Camera-type eye (tissue), 1 donor: ENCODE measurements around the genes RAB37 and GRIN2C.

- RAMPAGE, long total RNA = no peak
Measured at GRCh38 chr17:74213844-74214445, 574 bp downstream of the TTYH2 start.

DNA sequence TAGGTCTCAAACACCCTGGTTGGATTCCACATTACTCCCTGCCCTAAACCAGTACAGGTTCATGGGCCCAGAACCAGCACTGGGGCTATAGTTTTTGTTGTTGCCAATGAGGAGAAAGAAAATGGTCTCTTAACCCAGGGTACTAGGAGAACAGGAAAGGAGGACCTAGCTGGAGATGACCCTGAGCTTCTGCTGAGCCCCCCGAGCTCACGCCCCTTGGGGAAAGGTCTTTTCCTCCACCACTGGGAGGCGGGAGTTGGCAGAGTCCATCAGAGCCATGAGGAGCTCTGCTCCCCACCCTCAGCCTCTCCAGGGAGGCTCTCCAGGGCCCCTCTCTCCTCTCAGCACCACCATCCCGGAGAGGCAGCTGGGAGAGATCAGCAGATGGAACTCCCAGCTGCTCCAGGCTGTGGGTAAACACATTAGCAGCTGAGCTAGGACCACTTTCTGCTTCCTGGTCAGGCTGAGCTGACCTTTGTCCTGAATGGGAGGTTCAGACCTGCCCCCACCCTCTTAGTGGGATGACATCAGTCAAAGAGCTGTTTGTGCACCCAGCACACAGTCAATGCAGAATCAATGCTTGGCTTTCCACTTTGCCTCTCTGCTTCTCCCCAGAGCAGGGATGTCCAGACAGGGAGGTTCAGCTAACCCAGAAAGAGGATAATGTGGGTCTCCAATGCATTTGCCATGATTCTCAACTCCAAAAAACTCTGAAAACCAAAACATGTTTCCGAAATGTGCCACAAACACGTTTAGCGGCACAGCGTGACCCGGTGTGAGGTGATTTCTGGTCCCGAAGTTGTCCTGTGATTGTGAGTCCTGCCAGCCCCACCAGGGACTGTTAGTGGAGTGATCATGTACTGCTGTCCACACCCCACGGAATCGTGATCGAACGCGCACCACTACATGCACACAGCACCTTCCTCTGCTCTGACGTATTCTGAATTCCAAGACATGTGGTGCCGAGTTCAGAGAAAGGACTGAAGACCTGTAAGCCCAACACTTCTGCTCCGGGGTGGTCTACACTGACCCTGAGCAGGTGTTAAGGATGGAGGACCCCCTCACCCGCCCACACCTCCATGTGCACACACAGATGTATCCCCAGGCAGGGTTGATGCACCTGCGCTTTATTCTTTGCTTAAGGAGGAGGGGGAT, 6.7 kb downstream of the GPR142 start:
- RAMPAGE, long total RNA = no peak

DNA sequence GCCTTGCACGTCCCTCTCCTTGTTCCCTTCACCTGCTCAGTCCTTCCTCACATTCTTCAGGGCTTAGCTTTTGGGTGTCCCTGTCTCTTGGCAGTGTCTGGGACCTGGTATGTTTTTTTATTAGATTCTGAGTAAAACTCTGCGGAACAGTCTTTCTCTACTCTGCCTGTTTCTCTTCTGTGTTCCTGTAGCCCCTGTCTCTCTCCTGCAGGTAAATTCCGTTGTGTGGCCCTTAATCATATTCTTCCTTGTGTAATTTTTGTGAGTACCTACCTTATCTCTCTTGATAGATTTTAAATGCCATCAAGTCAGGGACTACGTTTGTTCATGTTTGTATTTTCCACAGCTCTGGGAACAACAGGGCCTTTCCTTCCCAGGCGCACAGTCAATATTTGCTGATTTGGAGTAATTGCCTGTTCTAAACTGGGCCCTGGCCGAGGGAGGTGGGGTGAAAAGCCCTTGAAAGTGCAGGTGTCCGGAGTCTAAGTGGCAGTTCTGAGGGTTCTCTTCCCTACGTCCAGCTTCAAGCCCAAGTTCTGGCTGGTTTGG, 4.5 kb downstream of the GPRC5C start:
- RAMPAGE, long total RNA = no peak

GRCh38 chr17:74528361-74529112, 2.7 kb downstream of the CD300LB start:
- RAMPAGE, long total RNA = no peak

GRCh38 chr17:74736290-74737417, at the start of gene RAB37:
RAB37 (plus strand) TSS chr17:74737256.
- RAMPAGE, long total RNA = no peak

DNA sequence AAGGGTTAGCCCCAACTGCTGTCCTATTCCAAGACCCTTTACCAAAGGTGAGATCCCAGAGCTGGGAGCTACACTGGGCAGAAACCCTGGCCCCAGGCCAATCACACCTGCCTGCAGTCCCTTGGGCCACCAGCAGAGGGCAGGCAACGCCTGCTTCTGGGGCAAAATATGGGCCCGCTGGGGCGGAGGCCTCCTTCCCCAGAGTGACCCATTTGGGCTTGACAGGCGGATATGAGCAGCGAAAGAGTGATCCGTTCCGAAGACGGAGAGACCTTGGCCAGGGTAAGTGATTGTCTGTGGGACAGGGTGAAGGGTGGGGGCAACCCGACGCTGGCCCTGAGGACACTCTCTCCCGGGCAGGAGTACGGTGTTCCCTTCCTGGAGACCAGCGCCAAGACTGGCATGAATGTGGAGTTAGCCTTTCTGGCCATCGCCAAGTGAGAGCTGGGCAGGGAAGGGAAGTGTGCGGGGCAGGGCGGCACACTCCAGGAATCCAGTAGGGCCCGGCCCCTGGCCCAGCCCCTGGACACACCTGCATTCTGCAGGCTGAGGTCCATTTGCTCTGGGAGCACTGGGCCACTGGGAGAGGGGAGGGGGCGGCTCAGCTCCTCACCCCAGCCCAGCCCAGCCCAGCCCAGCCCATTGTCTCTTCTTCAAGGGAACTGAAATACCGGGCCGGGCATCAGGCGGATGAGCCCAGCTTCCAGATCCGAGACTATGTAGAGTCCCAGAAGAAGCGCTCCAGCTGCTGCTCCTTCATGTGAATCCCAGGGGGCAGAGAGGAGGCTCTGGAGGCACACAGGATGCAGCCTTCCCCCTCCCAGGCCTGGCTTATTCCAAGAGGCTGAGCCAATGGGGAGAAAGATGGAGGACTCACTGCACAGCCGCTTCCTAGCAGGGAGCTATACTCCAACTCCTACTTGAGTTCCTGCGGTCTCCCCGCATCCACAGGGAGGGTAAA, 3.5 kb upstream of the NHERF1 start:
- RAMPAGE, long total RNA = no peak

- RAMPAGE, long total RNA = no peak
Measured at GRCh38 chr17:74746812-74747423, 1.5 kb upstream of the NHERF1 start.

GRCh38 chr17:74759482-74760449, 11.3 kb downstream of the NHERF1 start:
- RAMPAGE, long total RNA = no peak

GRCh38 chr17:74769578-74770146, 6.5 kb downstream of the NAT9 start:
- RAMPAGE, long total RNA = no peak

GRCh38 chr17:74788344-74789048, 12.2 kb downstream of the TMEM104 start:
- RAMPAGE, long total RNA = no peak

- RAMPAGE, long total RNA = no peak
Measured at GRCh38 chr17:74859775-74859984, at the start of gene GRIN2C. GRIN2C (minus strand) TSS chr17:74859885.

- RAMPAGE, long total RNA = no peak
Measured at GRCh38 chr17:74981660-74982739, 5.4 kb upstream of the CDR2L start.

DNA sequence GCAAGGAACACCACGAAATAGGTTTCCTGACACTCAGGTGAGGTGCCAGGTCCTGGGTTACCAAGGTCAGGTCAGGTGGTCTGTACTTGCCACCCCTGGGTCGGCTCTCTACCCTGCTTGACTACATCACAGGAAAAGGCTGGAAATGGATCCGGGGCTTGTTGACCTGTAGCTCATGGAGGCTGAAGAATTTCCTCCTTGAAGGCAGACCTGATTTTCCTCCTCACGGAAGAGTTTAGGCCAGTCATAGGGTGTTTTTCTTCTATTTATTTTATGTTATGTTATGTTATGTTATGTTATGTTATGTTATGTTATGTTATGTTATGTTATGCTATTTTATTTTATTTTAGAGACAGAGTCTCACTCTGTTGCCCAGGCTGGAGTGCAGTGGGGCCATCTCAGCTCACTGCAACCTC, 4.7 kb upstream of the CDR2L start:
- RAMPAGE, long total RNA = no peak

- RAMPAGE, long total RNA = no peak
Measured at GRCh38 chr17:74991709-74992140, 4.3 kb downstream of the CDR2L start.

- RAMPAGE, long total RNA = no peak
Measured at GRCh38 chr17:75033544-75034229, 13.1 kb downstream of the ATP5PD start.

DNA sequence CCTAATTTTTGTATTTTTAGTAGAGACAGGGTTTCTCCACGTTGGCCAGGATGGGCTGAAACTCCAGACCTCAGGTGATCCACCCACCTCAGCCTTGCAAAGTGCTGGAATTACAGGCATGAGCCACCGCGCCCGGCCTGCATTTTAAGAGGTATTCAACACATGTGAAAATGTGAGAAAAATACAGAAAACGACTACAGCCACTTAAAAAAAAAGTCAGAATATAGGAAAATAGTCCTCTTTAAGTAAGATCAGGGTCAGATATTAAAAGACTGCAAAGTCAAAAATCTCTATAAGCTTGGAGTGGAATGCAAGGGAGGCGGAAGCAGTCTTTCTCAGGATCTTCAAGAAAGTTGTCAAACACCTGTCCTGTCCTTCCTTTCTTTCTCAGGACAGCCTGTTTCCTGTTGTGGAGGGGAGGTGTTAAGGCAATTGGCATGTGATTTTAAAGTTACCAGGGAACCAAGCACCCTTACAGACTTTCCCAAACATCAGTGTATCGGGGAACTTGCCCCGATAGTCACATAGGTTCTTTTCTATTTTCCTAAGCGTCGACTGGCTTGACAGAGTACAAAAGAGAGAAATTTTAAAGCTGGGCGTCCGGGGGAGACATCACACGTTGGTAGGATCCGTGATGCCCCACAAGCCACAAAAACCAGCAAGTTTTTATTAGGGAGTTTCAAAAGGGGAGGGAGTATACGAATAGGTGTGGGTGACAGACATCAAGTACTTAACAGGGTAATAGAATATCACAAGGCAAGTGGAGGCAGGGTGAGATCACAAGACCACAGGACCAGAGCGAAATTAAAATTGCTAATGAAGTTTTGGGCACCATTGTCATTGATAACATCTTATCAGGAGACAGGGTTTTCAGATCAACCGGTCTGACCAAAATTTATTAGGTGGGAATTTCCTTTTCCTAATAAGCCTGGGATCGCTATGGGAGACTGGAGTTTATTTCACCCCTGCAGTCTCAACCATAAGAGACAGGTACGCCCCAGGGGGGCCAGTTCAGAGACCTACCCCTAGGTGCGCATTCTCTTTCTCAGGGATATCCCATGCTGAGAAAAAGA, 1.9 kb downstream of the ATP5PD start:
- RAMPAGE, long total RNA = no peak

DNA sequence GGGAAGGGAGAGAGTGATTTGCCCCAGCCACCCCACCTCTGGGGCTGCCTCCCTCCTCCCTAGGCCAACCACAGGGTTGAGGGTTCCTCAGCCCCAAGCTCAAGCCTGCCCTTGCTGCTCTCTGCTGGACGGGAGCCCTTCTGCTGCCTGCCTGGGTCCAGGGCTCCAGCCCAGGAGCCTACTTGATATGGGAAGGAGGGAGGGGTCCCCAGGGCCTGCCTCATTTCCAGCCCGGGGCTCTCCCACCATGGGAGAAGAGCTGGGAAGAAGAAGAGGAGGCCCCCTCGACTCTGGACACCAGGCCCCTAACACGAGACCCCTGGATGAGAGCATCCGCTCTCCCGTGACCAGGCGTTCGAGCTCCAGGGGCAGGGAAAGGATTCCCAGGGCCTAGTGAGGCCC, 712 bp downstream of the SLC16A5 start:
- RAMPAGE, long total RNA = no peak

DNA sequence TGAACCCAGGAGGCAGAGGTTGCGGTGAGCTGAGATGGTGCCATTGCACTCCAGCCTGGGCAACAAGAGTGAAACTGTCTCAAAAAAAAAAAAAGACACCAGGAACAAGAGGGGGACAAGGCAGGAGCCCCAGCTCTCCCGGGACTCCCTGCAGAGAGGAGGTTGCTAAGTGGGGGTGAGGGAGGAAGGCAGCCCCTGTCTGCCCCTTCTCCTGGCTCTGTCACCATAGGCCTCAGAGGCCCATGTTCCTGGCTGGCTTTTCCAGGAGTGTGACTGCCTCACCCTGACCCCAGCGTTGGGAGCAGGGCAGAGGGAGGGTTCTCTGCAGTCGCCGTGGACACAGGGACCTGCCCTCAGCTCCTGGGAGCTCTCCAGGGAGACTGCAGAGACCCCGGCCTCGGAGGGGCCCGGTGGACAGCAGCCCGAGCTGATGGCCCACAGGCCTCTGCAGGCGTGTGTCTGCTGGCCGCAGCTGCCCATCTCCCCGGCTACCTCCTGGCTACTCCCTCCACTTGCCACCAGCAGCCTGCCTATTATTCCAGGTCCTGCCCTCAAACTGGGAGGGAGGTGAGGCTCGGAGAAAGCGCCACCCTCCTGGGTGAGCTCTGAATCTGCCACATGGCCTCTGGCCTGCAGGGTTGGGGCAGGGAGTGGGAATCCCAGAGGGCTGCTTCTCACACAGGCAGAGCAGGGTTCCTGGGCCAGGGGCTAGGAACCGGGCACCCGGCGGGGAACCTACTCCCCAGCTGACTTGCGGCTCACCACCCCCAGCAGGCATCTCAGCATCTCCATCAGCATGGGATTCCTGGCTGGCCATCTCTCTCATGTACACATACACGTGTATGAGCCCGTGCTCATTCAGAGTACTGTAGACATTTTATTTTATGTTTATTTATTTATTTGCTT, 7.1 kb downstream of the SLC16A5 start:
- RAMPAGE, long total RNA = no peak

DNA sequence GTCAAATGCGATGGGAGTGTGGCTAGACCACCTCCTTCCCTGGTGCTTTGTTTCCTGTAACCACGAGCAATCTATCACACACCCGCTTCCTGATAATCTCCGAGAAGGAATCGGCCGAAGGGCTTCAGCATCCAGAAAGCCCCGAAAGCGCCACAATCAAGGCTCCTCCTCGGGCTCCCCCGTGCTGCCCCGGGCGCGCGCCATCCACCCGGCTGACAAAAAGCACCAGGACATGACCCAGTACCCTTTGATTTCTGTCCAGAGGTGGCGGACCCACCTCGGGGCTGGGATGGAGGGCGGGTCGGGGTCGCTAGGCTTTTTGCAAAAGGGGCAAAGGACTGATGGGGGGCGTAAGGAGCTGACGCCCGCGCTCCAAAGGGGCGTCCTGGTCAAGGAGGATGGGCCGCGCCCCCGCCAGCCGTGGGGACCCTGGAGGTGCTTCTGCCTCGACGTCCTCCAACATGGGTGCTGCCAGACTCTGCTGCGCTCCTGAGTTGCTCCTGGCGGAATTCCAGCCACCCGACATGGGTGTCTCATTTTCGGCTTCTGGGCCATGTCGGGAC, 636 bp upstream of the ARMC7 start:
- RAMPAGE, long total RNA = no peak

DNA sequence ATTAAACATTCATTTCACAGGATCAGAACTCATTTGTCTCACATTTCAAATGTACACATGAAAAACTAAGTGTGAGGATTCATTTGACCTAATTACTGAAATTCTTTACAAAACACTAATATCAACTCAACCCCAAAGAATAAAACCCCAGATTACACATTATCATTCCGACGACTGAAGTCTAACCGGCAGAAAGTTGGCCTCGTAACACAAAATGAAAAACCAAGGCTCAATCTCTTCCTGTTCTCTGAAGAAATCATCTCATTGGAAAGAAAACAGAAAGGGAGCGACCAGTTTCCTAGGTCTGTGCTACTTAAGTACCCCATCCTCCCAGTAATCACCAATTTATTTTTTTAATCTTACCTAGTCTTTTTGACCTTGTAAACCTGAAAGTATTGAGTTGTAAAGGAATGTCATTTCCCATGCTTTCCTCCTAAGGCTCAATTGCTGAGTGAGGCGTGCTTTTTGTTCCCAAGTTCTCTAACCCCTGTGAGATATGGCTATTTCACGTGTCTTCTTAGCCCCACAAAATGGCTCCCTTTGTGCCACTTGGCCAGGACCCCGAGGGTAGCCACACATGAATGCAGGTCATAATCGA, 1.7 kb downstream of the JPT1 start:
- RAMPAGE, long total RNA = no peak